Islet of Langerhans (tissue), 1 donor: ENCODE measurements around the genes AIF1, SAPCD1, CFB and STK19.

GRCh38 chr6:31202177-31202614 is 31.7 kb upstream of the POU5F1 start:
- RRBS: no CpG with 5 or more reads among the region's 7 CpGs

- RRBS: no CpG with 5 or more reads among the region's 3 CpGs
Measured at GRCh38 chr6:31267566-31268082, 4.3 kb downstream of the HLA-C start.

DNA sequence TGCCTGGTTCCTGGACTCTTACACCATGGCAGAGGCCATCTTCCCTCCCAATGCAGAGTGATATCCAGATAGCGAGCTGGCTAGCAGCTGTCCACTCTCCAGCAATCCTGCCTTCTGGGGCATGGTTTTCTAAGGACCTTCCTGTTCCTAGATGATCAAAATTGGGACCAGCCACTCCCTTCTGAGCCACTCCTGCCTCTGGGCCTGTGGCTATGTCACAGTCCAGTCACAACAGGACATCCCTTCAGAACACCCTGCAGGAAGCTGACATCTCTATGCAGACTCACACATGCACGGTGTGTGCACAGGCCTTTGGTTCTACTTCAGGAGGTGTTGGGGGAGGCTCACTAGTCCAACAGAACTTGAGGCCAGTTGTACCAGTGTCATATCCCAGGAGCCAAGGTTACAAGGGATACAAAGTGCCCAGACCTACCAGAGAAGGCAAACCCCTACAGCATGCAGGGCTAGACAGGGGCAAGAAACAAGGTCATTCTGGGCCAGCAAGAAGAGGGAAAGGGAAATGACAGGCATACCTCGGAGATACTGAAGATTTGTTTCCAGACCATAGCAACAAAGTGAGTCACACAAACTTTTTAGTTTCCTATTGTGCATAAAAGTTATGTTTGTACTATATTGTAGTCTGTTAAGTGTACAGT is 2.7 kb upstream of the MCCD1 start:
- RRBS: no CpG with 5 or more reads among the region's 3 CpGs

DNA sequence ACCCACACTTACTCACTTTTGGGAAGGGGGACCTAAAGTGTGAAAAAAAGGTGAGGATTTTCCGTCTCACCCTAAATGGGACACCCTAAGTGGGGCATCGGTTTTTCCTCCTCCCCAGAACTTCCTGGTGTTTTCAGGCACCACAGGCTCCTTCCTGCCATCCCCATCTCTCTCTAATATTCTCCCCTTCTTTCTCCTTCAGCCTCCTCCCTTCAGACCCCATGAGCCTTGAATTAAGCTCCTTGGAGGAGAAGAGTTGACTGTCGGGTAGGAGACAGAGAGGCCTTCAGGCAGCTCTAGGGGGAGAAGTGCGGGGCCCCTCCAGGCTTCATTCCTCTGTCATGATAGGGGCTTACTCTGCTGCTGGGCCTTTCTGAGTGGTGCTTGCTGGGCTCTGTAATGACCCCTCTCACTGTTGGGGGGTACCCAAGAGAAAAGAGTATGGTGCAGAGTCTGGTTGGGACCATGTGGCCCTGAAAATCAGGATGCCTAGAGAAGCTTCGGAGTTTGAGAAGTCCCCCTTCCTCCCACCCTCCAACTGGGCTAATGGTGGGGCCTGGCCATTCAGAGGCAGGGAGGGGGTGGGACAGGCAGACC is 2.3 kb downstream of the LTB start:
- RRBS: no CpG with 5 or more reads among the region's 5 CpGs

GRCh38 chr6:31614796-31615495 is at the start of gene AIF1:
Gene AIF1 (plus strand): TSS chr6:31615234.
- RRBS: no CpG with 5 or more reads among the region's 5 CpGs

- RRBS: no CpG with 5 or more reads among the region's 19 CpGs
Measured at GRCh38 chr6:31625178-31625820, 4.8 kb downstream of the PRRC2A start.

GRCh38 chr6:31630266-31630800 is 9.8 kb downstream of the PRRC2A start:
- RRBS: no CpG with 5 or more reads among the region's 18 CpGs

DNA sequence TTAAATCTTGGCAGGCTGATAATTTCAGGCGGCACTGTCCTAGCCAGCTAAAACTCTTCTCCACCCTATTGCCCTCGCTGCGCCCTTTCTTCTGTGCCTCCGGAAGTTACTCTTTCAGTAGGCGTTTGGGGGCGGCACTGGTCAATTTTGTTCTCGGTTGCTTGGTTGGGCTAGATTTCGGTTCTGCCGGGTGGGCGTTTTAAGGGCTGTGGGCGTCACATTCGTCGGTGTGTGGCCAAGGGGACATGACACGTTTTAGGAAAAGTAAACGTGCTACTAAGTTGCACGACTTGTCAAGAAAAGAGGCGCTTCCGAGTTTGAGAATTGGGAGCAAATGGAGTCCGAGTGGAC is 403 bp upstream of the BAG6 start:
- RRBS: 4% methylated on average over 6 of the region's 19 CpGs

DNA sequence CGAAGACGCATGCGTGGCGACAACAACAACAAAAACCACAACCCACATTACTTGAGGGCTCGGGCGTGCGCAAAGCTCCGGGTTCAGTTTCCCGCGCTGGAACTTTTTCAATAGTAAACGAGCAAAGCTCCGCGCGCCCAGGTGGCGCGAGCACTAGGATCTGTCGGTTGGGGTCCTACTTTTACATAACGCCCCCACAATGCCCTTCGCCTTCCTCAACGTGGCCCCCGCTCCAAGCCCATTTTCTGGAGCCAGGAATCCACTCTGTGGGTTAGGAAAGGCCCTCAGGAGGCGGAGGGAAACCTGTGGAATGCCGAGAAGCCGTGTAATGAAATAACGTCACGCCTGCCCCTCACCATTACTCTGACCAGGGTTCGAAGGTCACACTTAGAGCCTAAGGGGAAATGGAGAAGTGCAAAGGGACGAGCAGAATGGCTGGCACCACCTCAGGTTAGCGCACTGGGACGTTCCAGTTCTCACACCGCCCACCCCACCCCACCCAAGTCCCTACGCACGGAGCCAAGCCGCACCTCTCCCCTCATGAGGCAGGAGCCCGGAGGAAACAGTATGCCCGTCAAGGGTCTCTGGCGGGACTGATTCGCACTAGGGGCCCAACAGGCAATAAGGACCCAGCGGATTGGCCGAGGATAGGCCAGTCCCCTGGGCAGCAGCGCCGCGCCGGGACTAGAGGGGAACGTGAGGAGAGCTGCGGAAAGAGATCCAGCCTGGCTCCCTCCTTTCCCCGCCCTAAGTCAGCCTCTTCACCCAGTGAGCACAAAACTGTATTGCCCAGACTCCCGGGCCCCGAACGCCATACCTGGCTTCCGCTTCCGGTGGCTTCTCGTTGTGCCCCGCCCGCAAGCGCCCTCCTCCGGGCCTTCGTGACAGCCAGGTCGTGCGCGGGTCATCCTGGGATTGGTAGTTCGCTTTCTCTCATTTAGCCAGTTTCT is 522 bp upstream of the GPANK1 start:
- RRBS: 6% methylated on average over 15 of the region's 62 CpGs

GRCh38 chr6:31717322-31718097 is 2.4 kb downstream of the LY6G6D start:
- RRBS: no CpG with 5 or more reads among the region's 10 CpGs

DNA sequence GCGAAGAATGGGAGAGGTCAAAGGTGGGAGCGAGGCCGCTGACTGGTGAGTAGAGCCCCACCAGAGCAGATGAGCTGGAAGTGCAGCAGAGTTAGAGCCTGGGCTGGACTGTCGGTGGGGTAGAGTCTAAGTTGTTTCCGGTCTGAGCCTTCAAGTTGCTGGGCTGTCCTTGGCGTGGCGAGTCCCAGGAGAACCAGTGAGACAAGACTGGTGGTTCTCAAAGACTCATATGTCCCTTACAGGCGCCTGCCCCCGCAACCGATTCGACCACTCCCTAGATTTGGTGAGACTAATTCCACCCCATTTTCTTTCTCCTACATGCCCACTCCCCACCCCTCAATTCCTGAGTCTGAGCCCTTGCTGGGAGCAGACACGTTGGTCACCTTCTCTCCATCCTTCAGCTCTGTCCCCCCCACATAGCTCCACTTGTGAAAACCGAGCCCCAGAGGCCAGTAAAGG is 1.2 kb downstream of the MPIG6B start:
- RRBS: no CpG with 5 or more reads among the region's 13 CpGs

- RRBS: no CpG with 5 or more reads among the region's 4 CpGs
Measured at GRCh38 chr6:31762471-31762804, at the start of gene SAPCD1. Gene SAPCD1 (plus strand): TSS chr6:31762656.

DNA sequence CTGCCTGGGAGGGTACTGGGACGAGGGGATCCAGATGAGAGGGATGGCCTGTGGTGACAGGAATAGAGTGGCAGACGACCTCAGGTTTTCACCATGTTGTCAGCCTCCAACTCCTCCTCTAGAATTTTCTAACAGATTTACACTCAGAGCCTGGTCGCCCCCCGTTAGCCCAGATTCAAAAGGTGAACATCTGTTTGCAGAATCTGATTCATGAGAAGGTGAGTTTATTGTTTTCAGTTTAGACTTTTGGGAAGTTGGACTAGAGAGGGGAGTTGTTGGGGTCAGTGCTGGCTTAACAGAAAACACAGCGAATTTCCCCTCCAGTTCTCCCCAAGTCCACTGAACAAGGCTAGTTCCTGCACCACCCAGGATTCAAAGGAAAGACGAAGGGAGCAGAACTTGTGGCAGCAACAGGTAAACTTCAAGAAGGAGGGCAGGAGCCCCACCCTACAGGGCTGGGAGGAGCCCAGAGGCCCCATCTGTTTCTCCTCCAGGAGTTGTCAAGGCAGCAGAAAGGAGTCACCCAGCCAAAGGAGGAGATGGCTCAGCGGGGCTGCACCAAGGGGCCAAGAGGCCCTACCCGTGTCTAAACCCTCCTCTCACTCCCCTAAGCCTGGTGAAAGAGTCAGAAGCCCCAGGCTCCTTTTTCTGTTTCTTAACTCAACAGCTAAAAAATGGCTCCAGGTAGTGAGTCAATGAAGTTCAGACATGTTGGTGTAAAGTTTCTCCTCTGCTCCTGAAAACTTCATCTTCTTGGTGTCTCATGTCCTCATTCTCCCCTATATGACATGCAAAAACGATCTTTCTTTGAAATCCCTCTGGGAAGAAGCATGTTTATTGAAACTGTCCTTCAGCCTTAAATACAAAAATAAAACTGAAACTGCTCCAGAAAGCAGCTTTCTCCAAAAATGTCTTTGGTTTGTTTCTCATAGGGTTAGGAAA is 1.8 kb downstream of the SAPCD1 start:
- RRBS: no CpG with 5 or more reads among the region's 9 CpGs

- RRBS: no CpG with 5 or more reads among the region's 10 CpGs
Measured at GRCh38 chr6:31814682-31814948, 468 bp downstream of the HSPA1L start.

- RRBS: no CpG with 5 or more reads among the region's 1 CpG
Measured at GRCh38 chr6:31880343-31880601, 1.5 kb upstream of the SLC44A4 start.

DNA sequence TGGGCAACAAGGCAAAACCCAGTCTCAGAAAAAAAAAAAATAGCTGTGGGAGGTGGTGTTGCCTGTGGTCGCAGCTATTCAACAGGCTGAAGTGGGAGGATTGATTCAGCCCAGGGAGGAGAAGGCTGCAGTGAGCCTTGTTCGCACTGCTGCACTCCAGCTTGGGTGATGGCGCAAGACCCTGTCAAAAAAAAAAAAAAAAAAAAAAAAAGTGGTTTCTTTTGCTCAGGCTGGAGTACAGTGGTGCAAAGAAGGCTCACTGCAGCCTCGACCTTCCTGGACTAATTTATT is 5.5 kb upstream of the ZBTB12 start:
- RRBS: no CpG with 5 or more reads among the region's 4 CpGs

DNA sequence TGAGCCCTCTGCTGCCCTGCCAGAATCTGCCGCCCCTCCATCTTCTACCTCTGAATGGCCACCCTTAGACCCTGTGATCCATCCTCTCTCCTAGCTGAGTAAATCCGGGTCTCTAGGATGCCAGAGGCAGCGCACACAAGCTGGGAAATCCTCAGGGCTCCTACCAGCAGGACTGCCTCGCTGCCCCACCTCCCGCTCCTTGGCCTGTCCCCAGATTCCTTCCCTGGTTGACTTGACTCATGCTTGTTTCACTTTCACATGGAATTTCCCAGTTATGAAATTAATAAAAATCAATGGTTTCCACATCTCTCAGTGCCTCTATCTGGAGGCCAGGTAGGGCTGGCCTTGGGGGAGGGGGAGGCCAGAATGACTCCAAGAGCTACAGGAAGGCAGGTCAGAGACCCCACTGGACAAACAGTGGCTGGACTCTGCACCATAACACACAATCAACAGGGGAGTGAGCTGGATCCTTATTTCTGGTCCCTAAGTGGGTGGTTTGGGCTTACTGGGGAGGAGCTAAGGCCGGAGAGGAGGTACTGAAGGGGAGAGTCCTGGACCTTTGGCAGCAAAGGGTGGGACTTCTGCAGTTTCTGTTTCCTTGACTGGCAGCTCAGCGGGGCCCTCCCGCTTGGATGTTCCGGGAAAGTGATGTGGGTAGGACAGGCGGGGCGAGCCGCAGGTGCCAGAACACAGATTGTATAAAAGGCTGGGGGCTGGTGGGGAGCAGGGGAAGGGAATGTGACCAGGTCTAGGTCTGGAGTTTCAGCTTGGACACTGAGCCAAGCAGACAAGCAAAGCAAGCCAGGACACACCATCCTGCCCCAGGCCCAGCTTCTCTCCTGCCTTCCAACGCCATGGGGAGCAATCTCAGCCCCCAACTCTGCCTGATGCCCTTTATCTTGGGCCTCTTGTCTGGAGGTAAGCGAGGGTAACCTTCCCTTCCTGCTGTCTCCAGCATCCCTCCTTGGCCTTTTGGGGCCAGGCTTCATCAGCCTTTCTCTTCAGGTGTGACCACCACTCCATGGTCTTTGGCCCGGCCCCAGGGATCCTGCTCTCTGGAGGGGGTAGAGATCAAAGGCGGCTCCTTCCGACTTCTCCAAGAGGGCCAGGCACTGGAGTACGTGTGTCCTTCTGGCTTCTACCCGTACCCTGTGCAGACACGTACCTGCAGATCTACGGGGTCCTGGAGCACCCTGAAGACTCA is at the start of gene CFB:
Gene CFB (plus strand): TSS at position 728 of the 1,204 bp plus-strand sequence.
- RRBS: no CpG with 5 or more reads among the region's 21 CpGs

DNA sequence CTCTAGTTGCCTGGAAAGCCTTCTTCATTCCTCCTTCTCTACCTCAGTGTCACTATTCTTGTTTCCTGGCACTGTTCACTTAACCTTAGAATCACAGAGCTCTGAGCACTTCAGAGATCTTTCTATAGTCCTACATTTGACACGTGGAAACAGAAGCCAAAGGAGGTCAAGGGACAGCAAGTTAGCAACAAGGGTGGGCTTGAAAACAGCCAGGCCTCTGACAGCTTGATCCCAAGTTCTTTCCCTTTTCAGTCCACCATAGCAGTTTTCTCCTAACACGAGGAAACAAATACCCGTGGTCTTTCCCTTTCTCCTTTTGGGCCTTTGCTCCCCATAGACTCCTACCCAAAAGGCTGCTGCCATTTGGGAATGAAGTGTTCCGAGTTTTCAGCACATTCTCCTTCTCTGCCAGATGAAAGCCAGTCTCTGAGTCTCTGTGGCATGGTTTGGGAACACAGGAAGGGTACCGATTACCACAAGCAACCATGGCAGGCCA is 3.8 kb downstream of the CFB start:
- RRBS: no CpG with 5 or more reads among the region's 5 CpGs

- RRBS: 5% methylated on average over 18 of the region's 64 CpGs
Measured at GRCh38 chr6:31971820-31972681, at the start of gene STK19. Gene STK19 (plus strand): TSS chr6:31972363.

- RRBS: no CpG with 5 or more reads among the region's 9 CpGs
Measured at GRCh38 chr6:31972902-31973603, 890 bp downstream of the STK19 start.